Sternocleidomastoid (tissue), 1 donor: ENCODE data around the genes PAK4, IFNL2, ZFP36, SELENOV, LGALS16 and ZNF546.

DNA sequence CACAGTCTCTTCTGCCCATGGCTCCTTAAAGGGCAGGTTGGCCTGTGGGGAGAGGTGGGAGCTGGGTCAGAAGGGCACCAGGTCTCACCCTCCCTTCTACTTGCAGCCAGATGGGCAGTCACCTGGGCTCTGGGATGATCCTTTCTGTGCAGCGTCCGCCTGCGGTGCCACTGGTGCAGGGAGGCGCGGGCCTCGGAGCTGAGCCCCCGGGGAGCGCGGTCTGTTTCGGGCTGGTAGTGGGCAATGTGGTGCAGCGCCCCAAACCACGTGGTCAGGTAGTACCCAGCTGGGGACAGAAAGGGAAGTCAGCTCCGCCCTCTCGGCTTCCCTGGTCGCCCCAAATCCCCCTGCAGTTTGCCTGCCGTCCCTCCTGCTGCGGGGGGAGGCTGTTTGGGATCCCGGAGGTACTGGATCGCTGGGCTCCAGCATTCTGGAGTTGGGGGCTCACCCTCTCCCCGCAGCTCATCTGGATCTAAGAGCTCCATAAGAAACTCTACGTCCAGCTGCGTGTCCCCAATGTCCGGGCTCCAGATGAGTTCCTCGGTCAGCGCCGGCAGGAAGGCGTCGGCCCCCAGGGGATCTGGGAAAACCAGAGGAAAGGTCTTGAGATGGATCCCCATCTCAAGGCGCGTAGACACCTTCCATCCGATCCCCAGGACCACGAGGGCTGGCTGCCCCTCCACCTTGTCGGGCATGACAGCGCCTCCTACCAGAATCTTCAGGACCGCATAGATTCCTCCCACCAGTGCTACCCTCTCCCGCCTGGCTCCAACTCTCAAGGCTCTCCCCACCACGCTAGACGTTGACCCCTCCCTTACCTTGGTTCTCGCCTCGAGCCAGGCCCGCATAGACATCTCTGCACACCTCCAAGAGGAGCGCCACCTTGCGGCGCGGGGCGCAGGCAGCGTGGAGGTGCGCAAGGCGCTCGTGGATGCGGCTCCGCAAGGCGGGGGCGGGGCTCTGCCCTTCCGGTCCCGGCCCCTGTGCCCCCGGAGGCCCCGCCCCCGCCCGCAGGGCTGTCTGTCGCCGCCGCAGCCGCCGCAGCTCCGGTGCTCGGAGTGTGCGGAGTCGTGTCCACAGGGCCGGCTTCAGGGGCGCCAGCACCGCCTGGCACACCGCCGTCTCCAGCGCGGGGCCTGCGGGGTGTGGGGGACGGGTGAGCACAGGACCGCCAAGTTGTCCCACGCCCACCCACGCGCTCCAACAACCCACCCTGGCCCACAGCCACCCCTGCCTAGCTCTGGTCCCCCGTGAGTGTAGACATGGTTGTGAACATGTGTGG is 8.5 kb downstream of the RINL start:
- PRO-cap: bidirectional peak, plus-strand start at position 1,048 of the sequence, minus-strand start at position 797 of the sequence

GRCh38 chr19:38878542-38879100 is 546 bp upstream of the RINL start:
- PRO-cap: no peak

GRCh38 chr19:38976221-38977006 is 872 bp upstream of the FBXO17 start:
- PRO-cap: no peak

DNA sequence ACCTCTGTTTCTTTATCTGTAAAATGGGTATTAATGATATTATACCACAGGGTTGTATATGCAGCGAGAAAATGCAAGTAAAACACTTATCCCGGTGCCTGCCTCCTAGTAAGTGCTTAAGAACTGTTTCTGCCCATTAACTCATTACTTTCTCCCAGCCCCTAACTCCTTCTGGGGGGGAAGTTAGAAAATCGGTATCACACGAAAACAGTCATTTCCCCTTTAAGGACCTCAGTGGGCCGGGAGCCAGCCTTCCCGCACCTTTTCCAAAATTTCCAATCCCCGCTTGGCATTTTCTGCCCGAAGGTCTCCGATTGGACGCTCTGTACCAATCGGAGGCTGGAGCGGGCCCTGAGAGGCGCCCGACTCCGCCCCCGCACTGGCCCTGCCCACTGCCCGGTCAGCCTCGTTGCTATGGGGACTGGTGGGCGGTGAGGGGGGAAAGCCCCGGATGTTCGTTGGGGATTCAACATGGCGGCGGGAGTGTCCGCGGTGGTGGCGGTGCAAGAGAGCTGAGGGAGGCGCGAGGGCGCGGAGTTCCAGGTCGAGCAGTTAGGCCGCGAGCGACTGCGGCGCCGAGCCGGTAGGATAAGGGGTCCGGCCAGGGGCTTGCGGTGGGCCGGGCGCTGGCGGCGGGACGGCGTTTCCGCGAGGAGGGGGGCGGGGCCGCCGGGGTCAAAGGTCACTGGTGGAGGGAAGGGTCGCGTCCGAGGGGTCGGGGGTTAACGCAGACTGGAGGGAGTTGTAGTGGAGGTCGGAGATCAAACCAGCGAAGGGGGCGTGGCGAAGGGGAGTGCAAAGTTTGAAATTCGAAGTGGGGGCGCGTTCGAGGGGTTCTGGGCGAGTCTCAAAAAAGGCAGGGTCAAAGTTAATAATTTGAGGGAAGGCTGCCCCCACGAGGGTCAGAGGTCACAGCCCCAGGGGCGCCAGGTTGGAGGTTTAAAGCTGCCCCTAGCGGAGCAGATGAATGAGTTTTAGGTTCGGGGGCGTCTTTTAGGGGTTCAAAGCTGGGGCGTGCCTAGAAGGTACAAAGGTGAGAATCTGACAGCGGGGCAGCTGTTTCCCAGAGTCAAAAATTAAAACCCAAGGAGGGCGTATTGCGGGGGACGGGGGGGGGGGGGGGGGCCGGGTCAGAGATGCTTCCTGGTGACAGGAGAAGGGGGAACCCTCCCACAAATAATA is at the start of gene PAK4:
PAK4 (plus strand) TSS at position 450 of the 1,182 bp plus-strand sequence.
- PRO-cap: unidirectional peak, plus-strand start at position 469 of the sequence

DNA sequence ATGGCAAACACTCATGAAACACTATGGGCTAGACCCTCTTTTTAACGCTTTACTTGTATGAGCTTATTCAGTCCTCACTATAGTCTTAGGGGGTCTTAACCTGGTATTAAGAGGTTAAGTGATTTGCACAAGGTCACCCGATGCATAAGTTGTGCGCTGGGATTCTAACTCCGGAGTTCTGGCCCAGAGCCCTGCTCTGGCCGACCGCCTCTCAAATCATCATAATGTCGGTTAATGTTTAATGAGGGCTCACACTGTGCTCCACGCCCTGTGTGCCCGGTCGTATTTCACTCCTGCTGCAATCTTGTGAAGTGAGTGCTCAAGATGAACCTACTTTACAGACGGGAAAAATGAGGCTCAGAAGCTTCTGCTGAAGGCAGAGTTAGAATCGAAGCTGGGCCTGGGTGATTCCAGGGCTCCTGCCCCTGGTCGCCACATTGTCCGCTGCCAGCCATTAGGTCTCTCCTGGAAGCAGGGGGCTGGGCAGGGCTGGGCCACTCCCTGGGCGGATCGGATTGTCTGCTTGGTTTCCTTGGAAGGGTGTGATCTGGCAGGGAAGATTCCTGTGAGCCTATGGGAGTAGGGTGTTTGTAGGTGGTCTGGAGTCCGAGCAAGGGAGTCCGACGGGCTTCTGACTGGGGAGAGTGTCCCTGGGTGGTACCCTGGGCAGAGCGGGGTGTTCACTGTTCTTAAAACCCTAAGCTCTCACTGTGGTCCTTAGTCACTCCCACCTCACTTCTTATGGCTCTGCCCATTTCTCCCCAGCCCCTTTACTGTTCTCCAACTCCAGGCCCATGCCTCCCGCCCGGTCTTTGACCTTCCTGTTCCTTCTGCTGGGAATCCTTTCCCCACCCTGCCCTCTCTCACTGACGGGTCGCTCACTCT is 1.2 kb downstream of the PAK4 start:
- PRO-cap: bidirectional peak, plus-strand start at position 248 of the sequence, minus-strand start at position 213 of the sequence

DNA sequence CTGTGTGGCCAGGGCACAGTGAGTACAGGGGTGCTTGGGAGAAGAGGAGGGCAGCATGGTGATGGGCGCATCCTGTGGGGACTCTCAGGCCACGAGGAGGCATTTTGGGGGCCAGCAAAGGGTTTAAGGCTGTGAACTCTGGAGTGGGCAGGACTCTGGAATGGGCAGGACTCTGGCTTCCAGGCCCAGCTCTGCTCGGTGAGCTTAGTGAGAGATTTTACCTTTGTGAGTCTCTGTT is 32.3 kb upstream of the NCCRP1 start:
- PRO-cap: no peak

- PRO-cap: no peak
Observed at GRCh38 chr19:39268229-39268451, at the start of gene IFNL2. TSS of gene IFNL2 (plus strand) at chr19:39268396.

DNA sequence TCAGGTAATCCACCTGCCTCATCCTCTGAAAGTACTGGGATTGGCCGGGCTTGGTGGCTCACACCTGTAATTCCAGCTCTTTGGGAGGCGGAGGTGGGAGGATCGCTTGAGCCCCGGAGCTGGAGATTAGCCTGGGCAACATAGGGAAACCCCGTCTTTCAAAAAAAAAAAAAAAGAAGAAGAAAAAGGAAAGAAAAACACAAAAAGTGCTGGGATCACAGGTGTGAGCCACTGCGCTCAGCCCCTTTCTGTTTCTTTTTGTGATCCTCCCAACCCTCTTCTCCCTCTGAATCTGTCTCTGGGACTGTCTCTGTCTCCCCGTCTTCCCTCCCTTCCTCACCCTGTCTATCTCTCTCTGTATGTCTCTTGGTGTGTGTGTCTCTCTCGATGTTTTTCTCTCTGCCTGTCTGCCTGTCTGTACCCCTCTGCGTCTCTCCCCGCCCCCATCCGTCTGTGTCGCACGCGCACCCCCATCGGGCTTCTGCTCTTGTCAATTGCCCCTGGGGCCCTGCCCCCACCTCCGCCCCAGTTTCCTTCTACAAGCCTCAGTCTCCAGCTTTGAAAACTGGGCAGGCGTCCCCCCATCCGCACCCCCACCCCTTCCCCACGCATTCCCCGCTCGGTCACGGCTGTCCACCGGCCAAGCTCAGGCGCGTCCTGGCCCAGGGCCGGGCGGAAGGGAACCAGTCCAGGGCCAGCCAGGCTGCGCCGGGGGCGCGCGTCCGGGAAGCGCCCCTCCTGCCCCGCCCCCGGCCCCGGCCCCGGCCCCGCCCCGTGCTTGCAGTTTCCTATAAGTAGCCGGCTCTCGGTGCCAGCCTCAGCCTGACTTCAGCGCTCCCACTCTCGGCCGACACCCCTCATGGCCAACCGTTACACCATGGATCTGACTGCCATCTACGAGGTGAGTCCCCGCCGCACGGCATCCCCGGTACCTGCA is at the start of gene ZFP36:
ZFP36 (plus strand) TSS at position 820 of the 937 bp plus-strand sequence.
- PRO-cap: bidirectional peak, plus-strand start at position 820 of the sequence, minus-strand start at position 659 of the sequence

GRCh38 chr19:39413025-39413932 is 810 bp downstream of the PLEKHG2 start:
- PRO-cap: bidirectional peak, plus-strand start at chr19:39413779, minus-strand start at chr19:39413666

DNA sequence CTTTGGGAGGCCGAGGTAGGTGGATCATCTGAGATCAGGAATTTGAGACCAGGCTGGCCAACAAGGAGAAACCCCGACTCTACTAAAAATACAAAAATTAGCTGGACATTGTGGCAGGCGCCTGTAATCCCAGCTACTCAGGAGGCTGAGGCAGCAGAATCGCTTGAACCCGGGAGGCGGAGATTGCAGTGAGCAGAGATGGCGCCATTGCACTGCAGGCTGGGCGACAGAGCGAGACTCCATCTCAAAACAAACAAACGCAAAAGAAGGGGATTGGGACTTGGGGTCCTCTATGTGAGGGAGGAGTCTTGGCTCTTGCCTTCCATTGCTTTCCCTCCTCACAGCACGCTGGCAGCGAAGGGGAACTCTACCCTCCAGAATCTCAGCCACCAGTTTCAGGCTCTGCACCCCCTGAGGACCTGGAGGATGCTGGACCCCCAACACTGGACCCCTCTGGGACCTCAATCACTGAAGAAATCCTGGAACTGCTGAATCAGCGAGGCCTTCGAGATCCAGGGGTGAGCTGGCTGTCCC is 9.4 kb downstream of the PLEKHG2 start:
- PRO-cap: no peak

GRCh38 chr19:39424714-39425793 is 10.7 kb downstream of the RPS16 start:
- PRO-cap: no peak

DNA sequence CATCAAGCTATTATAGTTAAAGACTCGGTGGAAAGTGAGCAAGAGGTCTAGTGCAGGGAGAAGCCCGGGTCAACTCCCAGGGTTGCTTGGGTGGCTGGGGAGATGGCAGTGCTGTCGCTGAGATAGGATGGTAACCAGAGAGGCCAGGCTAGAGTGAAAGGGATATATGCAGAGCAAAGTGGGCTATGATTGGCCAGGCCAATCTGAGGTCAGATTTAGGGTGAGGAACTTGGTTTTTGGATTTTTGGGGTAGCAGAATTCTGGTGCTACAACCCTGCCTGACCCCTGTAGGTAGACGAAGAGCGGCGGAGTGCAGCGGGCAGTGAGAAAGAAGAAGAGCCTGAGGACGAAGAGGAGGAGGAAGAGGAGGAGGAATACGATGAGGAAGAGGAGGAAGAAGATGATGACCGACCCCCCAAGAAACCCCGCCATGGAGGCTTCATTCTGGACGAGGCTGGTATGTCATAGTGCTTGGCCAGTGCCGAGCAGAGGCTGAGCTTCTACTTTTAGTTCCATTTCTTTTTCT is 7.7 kb downstream of the SUPT5H start:
- PRO-cap: no peak

DNA sequence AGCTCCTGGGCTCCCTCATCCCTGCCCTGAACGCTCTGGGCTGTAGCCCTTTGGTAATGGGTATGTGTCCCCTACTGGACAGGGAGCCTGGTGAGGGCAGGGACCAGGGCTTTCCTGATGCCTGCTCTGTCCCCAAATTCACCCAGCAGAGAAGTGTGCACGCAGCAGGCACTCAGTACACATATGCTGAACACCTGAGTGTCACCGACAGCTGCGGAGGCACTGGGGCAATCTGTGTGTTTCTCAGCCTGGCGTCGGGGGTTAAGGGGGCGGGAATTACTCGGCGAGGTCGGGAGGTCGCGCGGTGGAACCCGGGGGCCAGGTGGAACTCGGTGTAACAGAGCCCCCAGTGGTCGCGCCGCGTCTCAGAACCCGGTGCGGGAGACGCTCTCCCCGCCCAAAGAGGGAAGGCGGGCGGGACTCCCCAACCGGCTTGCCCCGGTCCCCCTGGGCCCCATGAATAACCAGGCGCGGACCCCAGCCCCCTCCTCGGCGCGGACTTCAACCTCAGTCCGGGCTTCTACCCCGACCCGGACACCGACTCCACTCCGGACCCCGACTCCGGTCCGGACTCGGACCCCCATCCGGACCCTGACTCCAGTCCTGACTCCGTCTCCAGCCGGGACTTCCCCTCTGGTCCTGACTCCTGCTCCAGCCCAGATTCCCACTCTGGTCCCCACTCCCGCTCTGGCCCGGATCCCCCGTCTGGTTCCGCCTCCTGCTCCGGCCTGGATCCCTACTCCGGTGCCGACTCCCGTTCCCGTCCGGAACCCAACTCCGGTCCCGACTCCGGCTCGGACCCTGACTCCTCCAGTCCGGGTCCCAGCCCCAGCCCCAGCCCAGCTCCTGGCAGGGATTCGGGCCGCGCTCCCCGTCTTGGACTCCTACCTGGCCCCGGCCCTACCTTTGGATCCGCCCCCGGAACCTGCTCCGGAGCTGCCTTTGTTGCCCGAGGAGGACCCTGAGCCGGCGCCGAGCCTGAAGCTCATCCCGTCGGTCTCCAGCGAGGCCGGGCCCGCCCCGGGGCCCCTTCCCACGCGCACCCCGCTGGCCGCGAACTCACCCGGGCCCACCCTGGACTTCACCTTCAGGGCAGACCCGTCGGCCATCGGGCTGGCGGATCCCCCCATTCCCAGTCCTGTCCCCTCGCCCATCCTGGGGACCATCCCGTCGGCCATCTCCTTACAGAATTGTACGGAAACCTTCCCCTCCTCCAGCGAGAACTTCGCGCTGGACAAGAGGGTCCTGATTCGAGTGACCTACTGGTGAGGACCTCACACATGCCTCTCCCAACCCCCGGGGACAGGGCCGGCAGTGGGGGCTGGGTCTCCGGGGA is at the start of gene SELENOV:
SELENOV (plus strand) TSS at position 383 of the 1,336 bp plus-strand sequence.
- PRO-cap: no peak

DNA sequence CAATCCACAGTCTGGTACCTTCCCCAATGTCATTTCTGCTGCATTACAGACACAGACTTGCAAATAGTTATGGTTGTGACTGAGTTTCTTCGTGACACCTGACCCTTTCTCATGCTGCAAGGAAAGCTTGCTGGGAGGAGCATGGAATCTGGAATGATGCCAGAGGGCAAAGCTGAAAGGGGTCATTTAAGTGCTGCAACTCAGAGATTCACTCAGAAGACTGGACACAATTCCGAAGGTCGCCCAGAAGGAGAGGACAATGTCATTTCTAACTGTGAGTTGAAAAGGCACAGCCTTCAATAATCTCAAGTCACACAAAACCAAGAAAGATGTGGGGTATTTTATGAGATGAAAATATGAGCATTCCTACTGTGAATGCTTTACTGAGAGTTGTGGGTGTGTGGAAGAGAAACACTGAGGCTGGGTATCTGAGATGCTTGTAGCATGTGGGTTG is at the start of gene LGALS16:
LGALS16 (plus strand) TSS at position 211 of the 454 bp plus-strand sequence.
- PRO-cap: no peak

DNA sequence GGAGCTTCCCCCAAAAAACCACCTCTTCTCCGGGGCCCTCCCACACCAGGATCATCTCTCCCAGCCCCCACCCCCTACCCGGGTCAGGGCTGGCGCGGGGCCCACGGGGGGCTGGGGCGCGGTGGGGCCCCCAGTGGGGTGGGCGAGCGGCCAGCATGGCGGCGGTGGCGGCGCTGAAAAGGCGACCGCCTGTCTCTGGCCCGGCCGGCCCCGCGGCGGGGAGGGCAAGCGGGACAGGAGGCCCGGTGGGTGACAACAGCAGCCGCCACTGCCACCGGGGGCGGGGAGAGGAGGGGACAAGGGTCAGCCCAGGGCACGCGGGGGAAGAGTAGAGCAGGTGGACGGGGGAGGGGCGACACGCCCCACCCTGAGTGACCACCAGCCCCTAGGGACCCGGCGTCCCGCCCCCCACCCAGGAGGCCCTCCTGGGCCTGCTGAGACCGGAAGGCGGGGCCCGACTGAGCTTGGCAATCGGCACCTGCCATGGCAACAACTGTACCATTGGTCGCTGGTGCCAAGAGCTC is 711 bp downstream of the DYRK1B start:
- PRO-cap: bidirectional peak, plus-strand start outside the sequence, minus-strand start at position 433 of the sequence

DNA sequence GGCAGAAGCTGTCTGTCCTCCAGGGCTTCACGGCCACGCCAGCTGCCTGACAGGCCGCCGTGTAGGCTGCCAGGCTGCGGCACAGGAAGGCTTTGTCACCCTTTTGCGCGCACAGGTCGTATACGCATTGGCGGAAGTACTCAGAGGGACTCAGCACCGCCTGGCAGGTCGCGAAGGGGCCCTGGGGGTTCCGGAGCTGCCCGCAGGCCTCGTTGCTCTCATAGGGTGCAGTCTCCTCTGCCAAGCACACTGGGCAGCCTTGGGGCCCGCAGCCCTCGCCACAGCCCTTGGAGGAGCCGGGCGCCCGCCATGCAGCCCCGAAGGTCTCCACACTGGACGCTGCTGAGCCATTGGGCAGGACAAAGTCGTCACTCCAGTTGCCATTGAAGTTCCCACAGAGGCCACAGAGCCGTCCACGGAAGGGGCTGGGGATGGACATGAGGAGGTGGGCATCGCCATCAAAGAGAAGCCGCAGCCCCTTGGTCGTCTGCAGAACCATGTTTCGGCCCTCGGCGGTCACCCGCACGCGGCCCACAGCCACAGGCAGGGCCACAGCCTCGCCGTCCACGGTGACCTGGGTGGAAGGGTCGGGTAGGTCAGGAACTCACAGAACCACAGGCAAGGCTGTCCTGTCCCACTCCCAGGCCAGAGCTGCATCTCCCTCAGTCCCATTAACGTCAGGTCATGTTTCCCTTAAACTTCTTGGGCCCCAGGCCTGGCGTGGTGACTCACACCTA is 26.1 kb upstream of the FBL start:
- PRO-cap: no peak

DNA sequence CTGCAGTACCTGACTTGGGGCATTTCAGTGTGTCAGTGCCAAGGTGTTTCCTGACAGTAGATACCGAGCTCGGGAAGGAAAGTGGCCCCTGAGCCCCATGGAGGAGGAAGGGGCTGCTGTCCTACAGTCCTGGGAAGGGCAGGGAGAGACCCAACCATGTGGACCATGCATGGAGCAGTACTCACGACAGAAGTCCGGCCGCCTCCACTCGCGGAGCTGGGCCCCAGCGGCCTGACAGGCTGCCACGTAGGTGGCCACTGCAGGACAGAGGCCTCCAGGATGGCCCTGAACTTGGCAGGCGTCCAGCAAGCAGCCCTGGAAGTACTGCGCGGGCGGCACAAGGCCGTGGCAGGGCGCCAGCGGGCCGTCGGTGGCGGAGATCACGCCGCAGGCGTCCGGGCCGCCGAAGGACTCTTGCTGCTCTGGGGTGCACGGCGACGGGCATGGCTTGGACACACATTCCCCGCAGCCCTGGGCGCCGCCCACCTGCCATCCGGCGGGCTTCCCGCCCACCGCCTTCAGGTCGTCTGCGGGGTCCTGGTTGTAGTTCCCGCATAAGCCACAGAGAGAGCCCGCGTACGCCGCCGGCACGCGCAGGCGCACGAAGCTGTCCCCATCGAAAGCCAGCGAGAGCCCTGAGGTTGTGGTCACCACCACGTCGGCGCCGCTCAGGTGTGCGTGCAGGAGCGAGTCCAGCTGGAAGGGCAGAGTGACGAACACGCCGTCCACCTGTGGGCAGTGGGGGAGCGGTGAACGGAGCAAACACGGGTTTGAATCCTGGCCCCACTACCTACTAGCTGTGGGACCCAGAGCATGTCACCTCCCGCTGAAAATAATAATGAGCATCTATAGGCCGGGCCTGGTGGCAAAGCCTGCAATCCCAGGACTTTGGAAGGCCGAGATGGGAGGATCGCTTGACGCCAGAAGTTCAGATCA is 45.5 kb upstream of the FBL start:
- PRO-cap: no peak

- PRO-cap: no peak
Observed at GRCh38 chr19:39934465-39934759, 36.6 kb upstream of the PSMC4 start.

GRCh38 chr19:39996116-39997190 is at the start of gene ZNF546:
TSS of gene ZNF546 (plus strand) at chr19:39997060.
- PRO-cap: unidirectional peak, plus-strand start at chr19:39996667; bidirectional peak, plus-strand start at chr19:39997060, minus-strand start at chr19:39996927

- PRO-cap: no peak
Observed at GRCh38 chr19:40046587-40047075, 9.4 kb downstream of the ZNF780B start.